GM12891 (cell line): ENCODE measurements around the genes RASSF9 and KITLG.

GRCh38 chr12:77272538-77272800 lies 207.1 kb upstream of the E2F7 start:
- RRBS: no CpG with 5 or more reads among the region's 1 CpG

- RRBS: no CpG with 5 or more reads among the region's 5 CpGs
Measured at GRCh38 chr12:77833995-77834337, 3.3 kb downstream of the NAV3 start.

DNA sequence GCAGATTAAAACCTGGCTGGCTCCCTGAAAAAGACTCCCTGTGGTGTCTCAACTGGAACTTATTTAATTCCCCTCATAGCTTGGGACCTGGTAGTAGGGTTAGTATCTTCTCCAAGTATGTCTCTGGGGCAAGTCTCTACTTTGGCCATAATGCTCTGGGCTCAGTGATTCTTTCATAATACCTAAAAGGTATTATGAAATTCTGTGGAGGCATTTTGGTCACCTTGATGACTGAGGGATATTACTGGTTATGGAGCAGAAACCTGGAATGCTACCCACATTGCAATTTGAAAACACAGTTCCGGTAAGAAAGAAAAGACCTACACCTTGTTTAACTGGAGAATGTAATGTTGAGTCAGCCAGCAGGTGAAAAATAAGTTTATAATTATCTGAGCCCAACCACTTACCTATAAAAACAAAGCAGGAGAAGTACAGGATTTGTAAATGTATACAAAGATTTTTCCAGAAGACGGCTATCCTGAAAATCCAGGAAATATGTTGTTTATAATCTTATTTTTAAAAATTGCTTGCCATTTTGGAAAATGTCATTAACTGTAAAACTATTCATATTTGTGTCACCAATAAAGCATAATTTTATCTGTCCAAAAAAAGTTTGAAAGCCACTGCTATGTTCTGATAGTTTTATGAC lies 55.5 kb downstream of the PAWR start:
- RRBS: no CpG with 5 or more reads among the region's 2 CpGs

GRCh38 chr12:79797130-79797468 lies 106.3 kb upstream of the PAWR start:
- RRBS: no CpG with 5 or more reads among the region's 3 CpGs

GRCh38 chr12:80706966-80707444 lies 429 bp upstream of the MYF6 start:
- RRBS: no CpG with 5 or more reads among the region's 3 CpGs

- RRBS: no CpG with 5 or more reads among the region's 7 CpGs
Measured at GRCh38 chr12:80821464-80822141, 104.9 kb downstream of the MYF5 start.

DNA sequence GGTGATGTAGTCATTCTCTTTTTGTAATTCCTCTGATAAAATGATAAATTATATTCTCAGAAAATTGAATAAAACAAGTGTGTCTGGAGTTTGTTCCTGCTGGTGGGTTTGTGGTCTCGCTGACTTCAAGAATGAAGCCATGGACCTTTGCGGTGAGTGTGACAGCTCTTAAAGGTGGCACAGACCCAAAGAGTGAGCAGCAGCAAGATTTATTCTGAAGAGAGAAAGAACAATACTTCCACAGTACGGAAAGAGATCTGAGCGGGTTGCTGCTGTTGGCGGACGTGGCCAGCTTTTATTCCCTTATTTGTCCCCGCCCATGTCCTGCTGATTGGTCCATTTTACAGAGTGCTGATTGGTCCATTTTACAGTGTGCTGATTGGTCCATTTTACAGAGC lies 59.4 kb downstream of the LIN7A start:
- RRBS: no CpG with 5 or more reads among the region's 7 CpGs

GRCh38 chr12:80925914-80926560 lies 11.7 kb downstream of the LIN7A start:
- RRBS: no CpG with 5 or more reads among the region's 1 CpG

- RRBS: no CpG with 5 or more reads among the region's 2 CpGs
Measured at GRCh38 chr12:81079615-81080294, 1.9 kb downstream of the ACSS3 start.

DNA sequence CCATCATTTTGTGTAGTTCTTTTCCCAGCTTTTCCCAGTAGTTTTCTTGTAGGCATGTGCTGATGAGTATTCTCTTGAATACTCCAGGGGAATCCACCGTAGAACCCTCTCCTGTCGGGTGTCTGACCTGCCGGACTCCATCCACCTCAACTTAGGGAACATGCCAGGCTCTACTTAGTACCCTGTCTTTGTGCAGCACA lies 25.9 kb upstream of the PPFIA2 start:
- RRBS: no CpG with 5 or more reads among the region's 3 CpGs

GRCh38 chr12:82523849-82524332 lies 162.8 kb upstream of the TMTC2 start:
- RRBS: no CpG with 5 or more reads among the region's 3 CpGs

DNA sequence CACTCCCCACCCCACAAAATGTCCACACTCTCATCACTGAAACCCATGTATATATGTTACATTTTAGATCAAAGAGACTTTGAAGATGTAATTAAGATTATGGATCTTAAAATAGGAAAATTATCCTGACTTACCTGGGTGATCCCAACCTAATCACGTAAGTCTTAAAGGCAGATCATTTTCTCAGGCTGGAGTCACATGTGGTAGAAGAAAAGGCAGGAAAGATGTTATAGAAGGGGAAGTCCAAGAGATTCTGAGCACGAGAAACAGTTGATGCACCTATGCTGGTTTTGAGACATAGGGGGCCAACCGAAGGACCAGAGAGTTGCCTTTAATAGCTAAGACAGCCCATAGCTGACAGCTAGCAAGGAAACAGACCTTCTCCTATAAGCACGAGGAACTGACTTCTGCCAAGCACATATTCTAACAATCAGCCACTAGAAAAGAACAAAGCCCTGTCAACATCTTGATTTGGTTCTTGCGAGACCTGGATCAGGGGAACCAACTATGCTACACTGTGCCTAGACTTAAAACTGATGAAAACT lies 785.5 kb downstream of the TMTC2 start:
- RRBS: no CpG with 5 or more reads among the region's 5 CpGs

GRCh38 chr12:84910516-84911056 lies 2.0 kb downstream of the SLC6A15 start:
- RRBS: no CpG with 5 or more reads among the region's 19 CpGs

GRCh38 chr12:85317789-85318683 lies 38.0 kb downstream of the ALX1 start:
- RRBS: no CpG with 5 or more reads among the region's 34 CpGs

GRCh38 chr12:85836089-85837214 lies at the start of gene RASSF9:
TSS of gene RASSF9 (minus strand) at chr12:85836409.
- RRBS: no CpG with 5 or more reads among the region's 19 CpGs

GRCh38 chr12:88139359-88139907 lies 2.5 kb downstream of the CEP290 start:
- RRBS: no CpG with 5 or more reads among the region's 2 CpGs

GRCh38 chr12:88371383-88371743 lies 208.9 kb downstream of the KITLG start:
- RRBS: no CpG with 5 or more reads among the region's 5 CpGs

DNA sequence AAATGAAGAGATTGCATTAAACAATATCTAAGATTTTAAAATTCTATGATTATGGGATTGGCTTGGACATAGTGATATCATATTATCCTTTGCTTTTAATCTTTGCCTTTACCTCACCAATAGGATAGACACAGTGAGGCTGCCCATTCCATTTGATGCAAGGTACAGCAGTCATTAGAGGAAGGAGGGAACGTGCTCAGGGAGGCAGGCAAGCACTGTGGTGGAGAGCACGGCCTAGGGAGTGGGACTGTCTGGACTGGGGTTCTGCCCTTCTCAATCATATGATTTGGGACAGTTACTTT lies 154.9 kb downstream of the KITLG start:
- RRBS: no CpG with 5 or more reads among the region's 2 CpGs

GRCh38 chr12:88529592-88529975 lies 50.7 kb downstream of the KITLG start:
- RRBS: no CpG with 5 or more reads among the region's 4 CpGs

DNA sequence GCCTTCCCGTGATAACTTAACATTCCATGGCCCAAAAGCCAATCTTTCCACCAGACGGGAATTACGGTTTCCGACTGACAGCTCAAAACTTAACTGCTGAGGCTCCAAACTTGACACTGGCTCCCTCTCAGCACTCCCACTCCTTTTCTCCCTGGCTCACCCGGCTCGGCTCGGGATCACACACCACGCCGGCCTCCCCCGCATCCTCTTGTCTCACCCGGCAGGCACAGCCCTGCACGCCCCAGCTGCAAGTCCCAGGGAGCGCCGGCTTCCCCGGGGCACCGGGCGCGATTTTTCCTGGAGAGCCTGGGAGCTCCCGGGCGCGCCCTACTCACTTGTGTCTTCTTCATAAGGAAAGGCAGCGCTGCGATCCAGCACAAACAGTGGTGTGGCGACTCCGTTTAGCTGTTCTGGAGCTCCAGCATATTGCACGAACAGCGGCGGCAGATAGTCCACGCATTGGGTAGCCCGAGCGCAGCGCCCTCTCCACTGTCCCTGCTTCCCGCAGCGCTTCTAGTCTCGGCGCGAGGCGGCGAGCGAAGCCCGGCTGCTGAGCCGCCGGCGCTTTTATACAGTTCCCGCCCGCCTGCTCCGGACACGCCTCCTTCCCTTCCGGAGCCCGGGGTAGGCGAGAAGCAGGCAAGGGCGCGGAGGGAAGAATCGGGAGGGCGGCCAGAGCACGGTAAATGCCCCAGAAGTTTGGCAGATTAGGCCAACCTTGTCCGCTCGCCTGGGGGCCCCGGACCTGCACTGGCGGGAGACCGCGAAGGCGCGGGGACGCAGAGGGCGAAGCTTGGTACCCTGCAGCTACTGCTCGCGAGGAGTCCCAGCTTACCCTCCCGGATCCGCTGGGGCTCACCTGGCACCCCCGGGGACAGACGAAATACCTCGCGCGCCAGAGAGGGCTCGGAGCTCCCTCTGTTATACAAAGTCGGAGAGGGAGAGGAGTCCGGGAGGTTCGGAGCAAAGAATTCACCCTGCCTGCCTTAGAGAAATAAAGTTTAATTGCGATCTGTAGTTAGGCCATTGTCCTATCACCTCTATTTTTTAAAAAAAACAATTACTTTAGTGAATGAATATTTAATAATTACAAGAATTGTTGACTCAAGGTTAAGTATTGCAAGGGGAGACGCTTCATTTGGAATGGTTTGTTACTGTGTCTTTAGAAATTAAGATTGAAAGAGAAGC lies at the start of gene KITLG:
TSS of gene KITLG (minus strand) at position 543 of the 1,188 bp plus-strand sequence.
- RRBS: 12% methylated on average over 11 of the region's 81 CpGs